ENCODE measurements around a stretch of chr17.

- PRO-cap: no peak
Measured at GRCh38 chr17:257714-258327, 76.4 kb upstream of the DOC2B start.

DNA sequence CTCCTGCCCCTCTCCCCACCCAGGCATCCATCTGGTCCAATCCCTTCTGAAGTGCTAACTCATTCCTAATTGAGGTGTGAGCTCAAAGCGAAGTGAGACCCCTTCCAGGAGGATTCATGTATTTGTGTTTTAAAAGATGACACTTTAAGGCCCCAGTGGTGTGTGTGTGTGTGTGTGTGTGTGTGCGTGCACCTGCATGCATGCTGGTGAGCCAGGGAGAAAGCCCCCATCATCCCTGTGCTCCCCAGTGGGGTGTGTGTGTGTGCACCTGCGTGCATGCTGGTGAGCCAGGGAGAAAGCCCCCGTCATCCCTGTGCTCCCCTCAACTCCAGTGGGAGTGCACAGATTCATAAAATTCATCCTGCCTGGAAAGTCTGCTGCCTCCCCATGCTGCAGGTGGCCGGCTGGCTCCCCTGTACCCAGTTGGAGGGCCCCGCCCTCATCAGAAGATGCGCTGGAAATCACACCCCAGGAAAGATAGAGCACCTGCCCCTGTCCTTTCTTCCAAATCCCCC is 84.7 kb upstream of the DOC2B start:
- PRO-cap: no peak

GRCh38 chr17:320910-321704 is 31.5 kb downstream of the RPH3AL start:
- PRO-cap: no peak

DNA sequence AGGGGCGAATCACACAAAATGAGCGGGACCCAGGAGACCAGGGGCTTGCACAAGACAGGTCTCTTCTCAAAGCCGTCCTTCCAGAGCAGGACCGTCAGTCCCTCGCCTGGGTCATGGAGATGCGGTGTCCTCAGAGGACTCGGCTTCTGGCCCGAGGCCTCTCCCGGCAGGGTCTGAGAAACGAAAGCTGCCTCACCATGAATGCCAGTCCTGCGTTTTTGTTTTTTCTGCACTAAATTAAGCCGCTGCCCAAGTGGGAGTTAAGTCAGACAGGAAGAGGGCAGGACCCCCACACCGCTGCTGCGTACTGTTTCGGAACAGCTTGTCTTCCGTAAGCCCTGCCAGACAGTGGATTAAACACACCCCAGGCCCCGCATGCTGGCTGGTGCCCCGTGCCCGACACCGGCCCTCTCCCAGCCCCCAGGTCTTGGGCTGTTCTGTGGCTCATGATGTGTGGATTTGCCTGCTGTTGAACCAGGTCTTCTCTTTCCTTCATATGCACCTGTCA is 84.6 kb downstream of the C17orf97 start:
- PRO-cap: no peak

- PRO-cap: no peak
Measured at GRCh38 chr17:601692-602375, 112.8 kb downstream of the VPS53 start.

DNA sequence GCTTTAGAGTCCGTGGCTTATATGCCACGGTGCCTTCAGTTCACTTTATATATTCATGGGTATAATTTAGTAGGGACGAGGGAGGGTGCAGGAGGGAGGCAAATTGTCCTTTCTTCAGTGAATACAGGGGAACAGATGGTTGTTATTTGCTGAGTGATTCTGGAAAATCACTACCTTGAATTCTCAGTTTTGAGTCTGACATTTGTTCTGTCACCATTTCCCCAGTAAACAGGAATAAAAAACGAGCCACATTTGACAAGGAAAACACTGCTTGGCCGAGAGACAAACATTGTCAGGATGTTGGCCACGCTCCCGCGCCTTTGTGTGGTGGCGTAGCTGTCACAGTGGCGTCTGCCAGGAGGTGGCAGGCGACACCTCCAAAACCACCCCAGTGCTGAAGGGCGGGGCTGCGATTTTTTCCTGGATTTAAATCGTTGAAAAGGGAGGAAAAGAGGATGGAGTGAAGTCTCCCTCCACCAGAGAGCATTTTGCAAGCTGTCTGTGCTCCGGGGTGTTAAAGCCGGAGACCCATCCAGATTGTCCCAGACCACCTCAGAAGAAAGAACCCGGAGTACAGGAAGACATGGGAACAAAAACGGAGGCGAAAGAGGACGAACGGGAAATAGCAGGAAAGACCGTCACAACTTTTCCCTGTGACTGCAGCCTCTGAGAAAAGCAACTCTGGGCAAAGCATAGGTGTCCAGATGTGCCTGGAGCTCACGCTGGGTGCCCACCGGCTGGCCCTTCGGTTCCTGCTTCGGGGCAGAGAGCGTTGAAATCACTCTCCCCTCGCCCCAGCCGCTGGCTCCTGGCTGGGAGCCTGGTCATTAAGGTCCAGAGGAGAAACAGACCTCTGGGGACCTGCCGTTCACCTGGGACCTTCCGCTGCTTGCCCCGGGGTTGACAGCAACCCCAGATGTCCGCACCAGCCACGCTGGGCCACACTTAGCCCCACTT is 12.8 kb downstream of the MRM3 start:
- PRO-cap: no peak

GRCh38 chr17:803111-804205 is 21.3 kb downstream of the MRM3 start:
- PRO-cap: no peak

GRCh38 chr17:850418-851201 is 68.5 kb downstream of the MRM3 start:
- PRO-cap: no peak

- PRO-cap: no peak
Measured at GRCh38 chr17:858943-859795, 77.0 kb downstream of the MRM3 start.

DNA sequence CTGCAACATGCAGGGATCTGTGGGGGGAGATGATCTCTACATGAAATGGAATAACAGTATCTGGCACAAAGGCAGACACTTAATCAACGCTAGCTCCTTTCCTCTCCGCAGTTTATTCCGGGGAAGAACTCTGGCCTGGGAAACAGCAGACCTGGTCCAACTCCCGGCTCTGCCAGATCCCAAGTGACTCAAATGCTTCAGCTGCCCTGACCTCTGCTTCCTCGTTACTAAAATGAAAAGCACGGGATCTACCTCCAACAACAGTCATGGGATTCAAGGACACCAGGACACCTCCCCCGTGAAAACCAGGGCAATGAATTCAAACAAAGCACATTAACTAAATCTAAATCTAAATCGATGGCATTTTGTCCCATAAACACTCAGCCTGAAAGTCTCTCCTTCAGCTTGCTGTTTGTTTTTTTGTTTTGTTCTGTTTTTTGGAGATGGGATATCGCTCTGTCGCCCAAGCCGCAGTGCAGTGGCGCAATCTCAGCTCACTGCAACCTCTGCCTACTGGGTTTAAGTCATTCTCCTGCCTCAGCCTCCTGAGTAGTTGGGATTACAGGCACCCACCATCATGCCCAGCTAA is 78.2 kb downstream of the NXN start:
- PRO-cap: bidirectional peak, plus-strand start at position 263 of the sequence, minus-strand start at position 185 of the sequence

- PRO-cap: no peak
Measured at GRCh38 chr17:901867-902743, 77.5 kb downstream of the NXN start.

- PRO-cap: no peak
Measured at GRCh38 chr17:933260-934163, 46.1 kb downstream of the NXN start.

- PRO-cap: unidirectional peak, minus-strand start at chr17:970023
Measured at GRCh38 chr17:969707-970369, 9.7 kb downstream of the NXN start.

GRCh38 chr17:972957-973315 is 6.6 kb downstream of the NXN start:
- PRO-cap: no peak

- PRO-cap: no peak
Measured at GRCh38 chr17:977796-978749, 1.5 kb downstream of the NXN start.

GRCh38 chr17:1001623-1002289 is 4.8 kb downstream of the TIMM22 start:
- PRO-cap: no peak

- PRO-cap: no peak
Measured at GRCh38 chr17:1046820-1047590, 50.1 kb downstream of the TIMM22 start.

DNA sequence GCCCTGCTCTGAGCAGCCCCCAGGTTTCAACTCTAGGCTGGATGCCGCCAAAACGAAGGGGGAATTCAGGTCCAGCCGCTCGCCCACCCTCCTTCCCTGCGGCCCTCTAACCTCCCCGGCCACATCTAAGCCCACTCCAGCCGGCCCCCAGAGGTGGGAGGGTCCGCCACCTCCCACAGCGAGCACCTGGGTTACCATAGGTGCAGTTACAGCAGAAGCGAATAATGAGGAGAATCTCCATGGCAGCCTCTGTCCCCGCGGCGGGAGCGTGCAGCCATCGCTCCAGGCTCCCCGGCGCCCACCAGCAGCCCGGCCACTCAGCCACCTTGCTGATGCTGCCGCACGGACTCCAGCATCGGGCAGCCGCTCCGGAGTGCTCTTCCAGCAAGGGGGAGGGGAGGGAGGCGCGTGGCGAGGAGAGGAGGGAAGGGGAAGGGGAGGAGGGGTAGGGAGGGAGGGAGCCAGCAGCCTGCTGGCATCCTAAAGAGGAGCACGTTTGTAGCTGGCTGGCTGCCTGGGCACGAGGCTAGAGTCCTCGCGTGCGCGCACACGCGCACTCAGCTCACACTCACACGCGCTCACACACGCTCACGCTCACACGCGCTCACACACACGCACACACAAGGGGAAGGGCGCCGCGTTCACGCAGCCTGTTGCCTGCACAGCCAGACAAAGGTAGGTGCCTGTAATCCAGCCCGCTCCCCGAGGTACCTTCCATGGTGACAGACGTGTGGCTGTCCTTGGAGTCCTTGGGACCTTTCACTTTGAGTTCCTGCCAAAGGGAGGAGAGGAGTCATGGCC is 81.9 kb downstream of the TIMM22 start:
- PRO-cap: no peak

- PRO-cap: no peak
Measured at GRCh38 chr17:1125082-1125972, 54.5 kb downstream of the ABR start.

DNA sequence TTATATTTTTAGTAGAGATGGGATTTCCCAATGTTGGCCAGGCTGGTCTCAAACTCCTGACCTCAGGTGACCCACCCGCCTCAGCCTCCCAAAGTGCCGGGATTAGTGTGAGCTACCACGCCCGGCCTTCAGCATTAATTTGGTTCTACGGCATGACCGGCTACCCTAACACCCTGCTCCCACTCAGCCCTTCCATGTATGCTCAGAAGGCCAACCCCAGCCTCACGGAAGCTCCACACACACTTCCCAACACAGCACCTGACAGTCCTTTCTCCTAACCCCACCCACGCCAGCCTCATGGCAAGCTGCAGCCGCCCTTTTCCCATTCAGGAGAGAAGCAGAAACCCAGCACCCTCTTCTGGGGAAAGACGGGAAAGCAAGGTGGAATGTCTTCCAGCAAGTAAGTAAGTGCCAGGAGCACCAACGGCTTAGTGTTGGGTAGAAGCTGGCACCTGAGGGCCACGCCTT is 32.2 kb downstream of the ABR start:
- PRO-cap: no peak